NB4 (cell line): ENCODE data around the gene GDNF.

DNA sequence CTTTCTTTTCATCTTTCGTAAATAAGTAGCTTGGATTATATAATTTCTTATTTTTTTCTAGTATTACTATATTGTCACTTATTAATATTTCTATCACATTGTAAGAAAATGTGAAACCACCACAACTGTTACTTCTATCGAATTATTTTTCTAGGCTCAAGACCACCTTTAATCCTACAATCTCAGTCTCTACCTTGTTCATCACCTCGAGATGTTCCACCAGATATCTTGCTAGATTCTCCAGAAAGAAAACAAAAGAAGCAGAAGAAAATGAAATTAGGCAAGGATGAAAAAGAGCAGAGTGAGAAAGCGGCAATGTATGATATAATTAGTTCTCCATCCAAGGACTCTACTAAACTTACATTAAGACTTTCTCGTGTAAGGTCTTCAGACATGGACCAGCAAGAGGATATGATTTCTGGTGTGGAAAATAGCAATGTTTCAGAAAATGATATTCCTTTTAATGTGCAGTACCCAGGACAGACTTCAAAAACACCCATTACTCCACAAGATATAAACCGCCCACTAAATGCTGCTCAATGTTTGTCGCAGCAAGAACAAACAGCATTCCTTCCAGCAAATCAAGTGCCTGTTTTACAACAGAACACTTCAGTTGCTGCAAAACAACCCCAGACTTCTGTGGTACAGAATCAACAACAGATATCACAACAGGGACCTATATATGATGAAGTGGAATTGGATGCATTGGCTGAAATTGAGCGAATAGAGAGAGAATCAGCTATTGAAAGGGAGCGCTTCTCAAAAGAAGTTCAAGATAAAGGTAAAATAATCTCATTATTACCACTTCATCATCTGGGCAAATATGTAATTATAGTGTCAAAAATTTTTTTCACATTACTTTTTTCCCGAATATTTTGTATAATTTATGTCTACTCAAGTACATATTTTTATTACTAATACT is 99.3 kb downstream of the NIPBL start:
- RRBS: no CpG with 5 or more reads among the region's 10 CpGs

DNA sequence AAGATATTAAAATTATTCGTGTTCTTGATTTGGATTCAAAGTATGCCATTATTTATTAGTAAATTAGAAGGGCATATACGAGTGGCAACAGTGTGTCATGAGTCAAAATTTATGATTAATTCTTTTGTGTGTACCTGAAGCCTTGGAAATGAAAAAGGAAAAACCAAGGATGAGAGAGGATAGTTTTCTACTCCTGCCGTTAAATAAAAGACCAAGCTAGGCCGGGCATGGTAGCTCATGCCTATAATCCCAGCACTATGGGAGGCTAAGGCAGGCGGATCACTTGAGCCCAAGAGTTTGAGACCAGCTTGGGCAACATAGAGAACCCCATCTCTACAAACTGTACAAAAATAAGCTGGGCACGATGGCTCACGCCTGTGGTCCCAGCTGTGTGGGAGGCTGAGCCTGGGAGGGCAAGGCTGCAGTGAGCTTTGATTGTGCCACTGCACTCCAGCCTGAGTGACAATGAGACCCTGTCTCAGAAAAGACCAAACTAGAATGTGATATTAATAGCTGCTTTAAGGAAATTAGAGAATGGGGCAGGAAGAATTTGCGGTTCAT is 158.3 kb downstream of the NIPBL start:
- RRBS: no CpG with 5 or more reads among the region's 8 CpGs

DNA sequence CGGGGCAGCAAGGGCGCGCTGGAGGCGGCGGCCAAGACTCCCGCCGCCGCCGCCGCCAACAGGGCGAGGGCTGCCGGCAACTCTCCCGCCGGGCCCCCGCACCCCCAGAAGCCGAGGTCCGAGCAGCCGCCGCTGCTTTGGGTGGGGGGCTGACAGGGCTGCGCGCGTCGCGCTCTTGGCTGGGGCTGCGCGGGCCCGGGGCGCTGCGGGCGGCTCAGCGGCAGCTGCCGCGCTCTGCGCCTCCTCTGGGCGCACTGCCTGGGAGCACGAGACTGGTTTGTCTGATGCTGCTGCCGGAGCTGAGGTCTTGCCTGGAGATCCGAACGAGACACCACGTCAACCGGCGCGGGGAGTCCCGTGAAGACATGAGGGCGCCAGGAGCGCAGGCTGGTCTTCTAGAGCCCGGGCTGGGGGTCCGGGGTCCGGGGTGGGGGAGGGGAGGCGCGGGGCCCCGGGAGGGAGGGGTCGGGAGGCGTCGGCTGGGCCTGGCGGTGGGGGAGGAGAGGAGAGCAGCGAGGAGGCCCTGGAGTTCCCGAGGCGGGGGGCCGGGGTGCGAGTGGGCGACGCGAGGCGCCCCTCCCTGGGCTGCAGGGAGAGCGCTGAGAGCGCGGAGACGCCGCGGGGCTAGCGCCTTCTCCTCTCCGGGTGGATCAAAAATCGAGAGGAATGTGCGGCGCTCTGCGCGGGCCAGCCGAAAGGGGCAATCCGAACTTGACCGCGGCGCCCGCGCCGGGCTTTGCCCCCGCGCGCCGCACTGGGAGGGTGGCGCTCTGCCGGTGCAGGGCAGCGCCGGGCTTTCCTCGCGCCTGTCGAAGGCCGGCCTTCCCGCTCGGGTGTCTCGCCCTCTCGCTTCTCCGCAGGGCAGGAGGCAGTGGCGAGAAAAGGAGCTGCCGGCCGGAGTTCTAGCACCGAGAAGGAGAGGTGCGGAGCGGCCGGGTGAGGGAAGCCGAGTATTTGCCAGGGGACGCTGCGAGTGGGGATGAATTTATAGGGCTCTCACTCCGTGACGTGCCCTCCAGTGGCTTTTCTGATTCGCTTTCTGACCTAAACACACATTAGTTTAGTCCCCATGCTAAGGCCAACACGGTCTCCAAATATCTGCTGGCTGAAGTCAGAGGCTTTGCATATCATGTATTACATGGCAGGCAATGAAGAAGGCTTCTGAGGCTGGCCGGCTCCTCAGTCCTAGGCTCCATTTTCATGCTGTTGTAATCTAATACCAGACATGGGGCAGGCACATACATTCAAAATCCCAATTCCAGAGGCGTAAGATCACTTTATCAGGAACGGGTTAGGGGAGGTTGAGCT is at the start of gene GDNF:
GDNF (minus strand) TSS at position 389 of the 1,308 bp plus-strand sequence.
- RRBS: 76% methylated on average over 57 of the region's 120 CpGs

- RRBS: no CpG with 5 or more reads among the region's 3 CpGs
Measured at GRCh38 chr5:38400285-38400856, 142.0 kb downstream of the EGFLAM start.

DNA sequence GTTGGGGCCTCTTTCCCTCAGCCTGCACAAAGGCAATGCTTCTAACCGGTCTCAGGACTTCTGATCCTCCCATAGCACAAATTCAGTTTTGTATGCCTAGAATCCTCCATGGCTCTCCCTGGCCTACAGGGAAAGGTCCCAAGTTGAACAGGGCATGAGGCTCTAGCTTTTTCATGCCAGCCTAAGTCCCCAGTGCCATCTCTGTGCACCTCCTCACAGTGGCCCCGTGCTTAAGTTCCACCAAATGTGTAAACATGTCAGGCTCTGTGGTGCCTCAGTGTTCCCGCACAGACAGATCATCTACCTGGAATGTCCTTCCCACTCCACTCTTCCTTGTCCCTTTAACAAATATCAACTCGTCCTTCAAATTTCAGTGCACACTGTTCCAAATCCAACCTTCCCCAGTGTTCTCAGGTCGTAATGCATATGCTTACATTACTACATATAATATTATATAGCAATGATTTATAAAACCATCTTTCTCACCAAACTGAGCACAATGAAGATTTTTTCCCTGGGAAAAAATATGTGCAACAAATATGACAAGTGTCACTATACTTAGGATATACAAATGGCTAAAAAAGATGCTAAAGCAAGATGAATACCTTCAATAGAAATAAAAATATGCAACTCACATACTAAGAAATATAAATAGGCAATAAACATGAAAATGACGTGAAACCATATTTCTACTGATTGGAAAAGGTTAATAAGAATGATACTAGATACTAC is 13.8 kb downstream of the LIFR start:
- RRBS: no CpG with 5 or more reads among the region's 6 CpGs

GRCh38 chr5:38548329-38548861 is 8.1 kb downstream of the LIFR start:
- RRBS: no CpG with 5 or more reads among the region's 2 CpGs

DNA sequence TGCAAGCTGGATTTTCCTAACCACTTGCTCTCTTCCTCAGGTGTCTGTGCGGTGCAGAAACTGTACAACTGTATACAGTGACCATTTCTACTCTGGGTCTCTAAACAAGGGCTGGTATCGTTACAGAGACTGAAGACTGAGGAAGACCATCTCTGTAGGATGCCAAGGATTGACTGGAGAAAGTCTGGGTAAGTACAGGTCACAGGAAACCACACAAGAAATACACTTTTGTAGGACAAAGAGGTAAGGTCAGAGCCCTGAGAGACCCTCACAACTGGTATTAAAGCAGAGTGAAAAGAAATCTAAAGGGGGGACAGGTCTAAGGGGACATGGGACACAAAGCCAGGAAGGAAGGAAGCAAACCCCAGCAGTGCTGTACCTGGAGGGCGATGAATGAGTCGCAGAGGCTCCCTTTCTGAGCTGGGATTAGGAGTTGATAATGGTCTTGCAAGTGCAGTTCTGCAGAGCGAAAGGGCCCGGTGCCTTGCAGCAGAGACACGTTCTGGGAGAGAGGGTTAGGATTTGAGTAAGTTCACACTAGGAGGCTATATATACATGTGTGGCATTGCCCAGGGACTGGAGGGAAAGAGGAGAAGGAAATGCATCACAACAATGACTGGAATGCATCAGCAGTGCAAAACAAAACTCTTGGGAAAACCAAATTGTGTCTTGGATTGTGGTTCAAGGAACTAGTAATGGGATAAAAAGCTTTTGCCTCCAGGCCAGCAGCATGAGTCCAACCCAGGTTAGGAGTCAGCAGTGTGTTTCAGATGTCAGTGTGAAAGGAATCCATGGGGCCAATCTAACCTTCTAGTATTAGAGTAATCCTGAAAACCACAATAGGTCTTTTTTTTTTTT is 38.7 kb upstream of the LIFR start:
- RRBS: no CpG with 5 or more reads among the region's 7 CpGs

DNA sequence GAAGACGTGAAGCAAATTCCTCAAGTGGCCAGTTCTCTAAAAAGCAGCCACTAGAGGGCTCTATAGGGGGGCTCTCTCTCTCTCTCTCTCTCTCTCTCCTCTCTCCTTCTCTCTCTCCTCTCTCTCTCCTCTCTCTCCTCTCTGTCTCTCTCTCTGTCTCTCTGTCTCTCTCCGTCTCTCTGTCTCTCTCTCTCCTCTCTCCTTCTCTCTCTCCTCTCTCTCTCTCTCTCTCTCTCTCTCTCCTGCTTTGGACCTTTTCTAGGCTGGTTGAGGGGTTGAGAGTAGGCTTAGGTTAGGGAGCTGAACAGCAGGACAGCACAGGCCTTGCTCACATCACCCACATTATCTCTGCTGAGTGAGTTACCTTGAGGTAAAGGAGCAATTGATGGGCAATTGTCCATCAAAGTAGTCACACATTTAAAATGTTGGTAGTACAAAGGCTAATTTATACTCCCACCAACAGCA is 13.8 kb upstream of the OSMR start:
- RRBS: no CpG with 5 or more reads among the region's 2 CpGs

- RRBS: no CpG with 5 or more reads among the region's 4 CpGs
Measured at GRCh38 chr5:38835740-38836664, 9.8 kb upstream of the OSMR start.

GRCh38 chr5:38846606-38847211 is 897 bp downstream of the OSMR start:
- RRBS: no CpG with 5 or more reads among the region's 18 CpGs

DNA sequence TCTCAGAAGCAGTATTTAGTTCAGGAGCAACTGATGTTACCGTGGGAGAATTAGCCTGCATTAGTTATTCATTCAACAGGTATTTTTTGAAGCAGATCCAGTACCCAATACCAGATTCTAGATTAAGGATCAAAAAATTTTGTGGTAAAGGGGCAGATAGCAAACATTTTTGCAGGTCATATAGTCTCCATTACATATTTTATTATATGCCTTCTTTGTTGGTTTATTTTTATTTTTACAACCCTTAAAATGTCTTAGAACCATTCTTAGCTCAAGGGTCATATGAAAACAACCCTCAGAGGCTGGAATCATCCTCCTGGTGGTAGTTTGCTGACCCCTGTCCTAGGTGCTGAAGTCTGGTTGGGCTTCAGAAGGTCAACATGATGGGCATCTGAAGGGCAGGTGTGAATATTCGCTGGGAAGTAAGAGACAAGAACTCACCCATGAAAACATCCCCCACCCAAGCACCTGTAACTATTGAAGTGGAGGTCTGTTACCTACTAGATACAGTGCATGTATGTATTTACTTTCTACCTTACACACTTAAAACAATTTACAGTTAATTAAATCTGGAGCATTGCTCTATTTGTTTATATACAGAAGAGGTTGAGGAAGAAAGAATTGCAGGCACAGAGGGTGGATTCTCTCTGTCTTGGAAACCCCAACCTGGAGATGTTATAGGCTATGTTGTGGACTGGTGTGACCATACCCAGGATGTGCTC is 75.4 kb downstream of the OSMR start:
- RRBS: no CpG with 5 or more reads among the region's 2 CpGs

GRCh38 chr5:39176616-39177606 is 42.5 kb downstream of the FYB1 start:
- RRBS: no CpG with 5 or more reads among the region's 4 CpGs

DNA sequence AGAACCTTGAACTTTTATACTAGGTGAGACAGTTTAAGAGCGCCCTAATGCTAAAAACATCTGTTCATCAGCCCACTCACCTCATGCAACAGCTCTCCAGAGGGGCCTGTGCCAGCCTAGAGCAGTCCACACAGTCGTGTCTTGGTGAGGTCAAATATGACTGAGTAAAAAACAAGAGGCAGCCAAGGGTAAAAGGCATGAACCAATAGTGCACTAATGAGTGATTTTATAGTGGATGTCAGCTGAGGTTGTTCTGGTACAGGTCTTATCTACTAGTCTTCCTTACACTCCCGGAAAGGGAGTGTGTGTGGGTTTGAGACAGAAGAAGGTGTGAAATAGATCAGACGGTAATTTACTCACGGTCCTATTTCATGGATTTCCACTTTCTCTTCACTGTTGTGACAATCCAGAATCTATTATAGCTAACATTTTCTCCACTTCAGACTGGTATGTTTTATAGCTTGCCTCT is 6.9 kb upstream of the C9 start:
- RRBS: no CpG with 5 or more reads among the region's 5 CpGs

- RRBS: no CpG with 5 or more reads among the region's 4 CpGs
Measured at GRCh38 chr5:39394762-39395344, 29.9 kb downstream of the DAB2 start.

DNA sequence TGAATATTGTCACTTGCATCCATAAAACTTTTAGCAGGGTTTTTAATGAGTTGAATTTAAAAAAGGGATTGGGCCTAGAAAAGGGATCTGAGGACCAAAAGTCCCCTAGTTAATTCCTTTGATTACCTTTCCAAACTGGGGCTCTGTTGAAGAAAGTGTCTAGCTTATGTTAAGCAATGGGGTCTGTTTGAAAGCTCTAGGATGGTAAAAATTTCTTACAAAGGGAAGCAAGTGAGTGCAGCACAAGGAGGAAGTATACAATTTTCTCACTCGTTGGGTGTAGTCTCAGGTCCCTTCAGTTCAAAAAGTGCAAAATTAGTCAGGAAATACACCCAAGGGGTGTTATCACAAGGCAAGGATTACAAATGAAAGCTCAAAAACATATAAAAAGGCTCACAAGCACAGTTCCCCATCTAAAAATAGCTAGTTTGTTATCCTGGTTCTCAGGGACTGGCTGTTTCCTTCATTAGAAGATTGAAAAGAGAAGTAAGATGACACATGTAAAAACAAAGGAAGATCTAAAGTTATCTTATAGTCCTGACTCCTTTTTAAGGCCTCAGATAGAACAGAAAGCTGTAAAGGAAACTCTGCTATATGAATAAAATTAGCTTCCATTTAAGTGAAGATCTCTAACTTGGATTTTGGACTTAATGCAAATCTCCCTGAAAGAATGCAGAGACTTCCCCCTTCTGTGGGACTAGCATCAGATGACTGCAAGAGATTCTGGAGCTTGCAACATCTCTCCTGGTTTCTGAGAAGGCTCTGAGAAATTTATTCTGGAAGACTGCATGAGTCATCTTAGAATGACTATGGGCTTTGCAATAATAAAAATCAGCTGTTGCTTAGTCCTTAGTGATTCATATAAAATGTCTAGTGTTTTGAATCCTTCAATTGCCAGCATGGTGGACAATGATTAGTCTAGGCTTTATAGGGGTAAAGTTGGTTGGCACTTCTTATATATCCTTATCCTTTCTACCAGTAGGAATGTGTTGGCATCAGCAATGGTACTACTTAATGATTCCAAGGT is 25.5 kb downstream of the DAB2 start:
- RRBS: no CpG with 5 or more reads among the region's 1 CpG

DNA sequence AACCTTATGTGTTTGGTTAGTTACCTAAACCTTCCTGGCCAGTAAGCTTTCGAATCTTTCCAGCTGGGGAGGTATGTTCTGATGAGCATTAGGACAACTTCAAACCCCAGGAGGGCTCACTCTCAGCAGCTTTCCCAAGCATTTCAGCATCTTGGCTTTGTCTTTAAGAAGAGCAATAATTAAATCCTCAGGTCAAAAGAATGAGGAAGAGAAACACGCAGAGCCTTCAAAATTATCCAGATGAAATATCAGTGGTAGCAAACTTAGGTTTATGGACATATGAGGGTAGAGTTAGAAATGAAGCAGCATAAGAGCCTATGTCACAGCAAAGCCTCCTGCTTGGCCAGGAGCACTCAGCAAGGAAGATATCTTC is 2.5 kb downstream of the DAB2 start:
- RRBS: no CpG with 5 or more reads among the region's 2 CpGs

- RRBS: no CpG with 5 or more reads among the region's 9 CpGs
Measured at GRCh38 chr5:39525705-39526130, 100.9 kb upstream of the DAB2 start.

GRCh38 chr5:40409997-40410991 is 269.4 kb upstream of the PTGER4 start:
- RRBS: no CpG with 5 or more reads among the region's 11 CpGs

DNA sequence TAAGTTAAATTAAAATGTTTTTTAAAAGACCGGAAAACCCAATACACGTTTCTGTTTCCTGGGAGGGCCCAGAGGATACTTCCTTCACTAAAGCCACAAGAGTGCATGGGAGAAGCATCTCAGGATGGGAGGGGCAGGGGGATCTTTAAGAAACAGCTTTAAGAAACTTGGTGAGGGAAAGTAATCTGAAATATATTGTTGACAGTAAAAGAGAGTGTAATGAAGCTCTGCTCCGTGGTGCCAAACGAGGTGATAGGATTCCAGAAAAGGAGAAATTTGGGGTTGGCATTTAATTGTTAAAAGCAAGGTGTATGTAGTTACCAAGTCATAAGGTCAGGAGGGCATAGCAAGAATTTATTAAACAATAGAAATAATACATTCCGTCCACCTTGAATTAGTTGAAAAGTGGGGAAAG is 164.6 kb upstream of the PTGER4 start:
- RRBS: no CpG with 5 or more reads among the region's 5 CpGs